ENCODE data around the genes CDC42EP1, PDXP and PLA2G6.

DNA sequence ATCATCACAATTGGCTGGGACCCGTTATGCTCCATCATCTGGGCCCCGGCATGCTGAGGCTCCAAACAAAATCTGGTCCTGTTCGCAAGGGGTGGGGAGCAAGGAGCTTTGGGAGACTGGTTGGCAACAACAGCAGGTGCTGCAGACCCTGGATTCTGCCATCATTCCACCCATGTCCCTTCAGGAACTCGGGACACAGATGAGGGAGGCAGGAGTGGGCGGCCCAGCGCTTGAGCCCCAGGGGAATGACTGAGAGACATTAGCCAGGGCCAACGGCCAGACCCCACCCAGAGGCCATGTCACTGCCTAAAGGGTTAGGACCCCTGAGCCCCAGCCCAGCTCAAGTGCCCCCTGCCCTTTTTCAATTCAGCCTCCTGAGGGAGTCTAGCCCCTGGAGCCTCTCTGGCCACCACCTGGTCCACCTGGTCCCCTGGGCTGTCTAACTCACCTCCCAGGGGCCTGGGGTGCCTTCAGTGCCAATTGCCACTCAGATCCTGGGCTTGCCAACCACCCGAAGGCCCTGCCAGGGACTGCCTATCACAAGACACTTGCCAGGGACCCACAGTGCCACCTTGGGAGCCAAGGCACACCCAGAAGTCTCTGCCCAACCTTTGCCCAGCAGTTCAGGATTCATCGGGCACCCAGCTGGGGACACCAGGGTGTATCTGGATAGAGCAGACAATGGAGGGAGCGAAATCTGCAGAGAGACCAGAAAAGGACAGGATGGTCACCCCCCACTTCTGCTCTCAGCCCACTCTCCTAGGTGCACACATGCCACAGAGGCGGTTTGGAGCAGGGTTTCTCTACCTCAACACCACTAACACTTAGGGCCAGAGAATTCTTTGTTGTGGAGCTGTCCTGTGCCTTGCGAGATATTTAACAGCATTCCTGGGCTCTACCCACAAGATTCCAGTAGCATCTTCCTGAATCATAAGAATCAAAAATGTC is 16.6 kb downstream of the MFNG start:
- RAMPAGE, long total RNA = no peak
- RRBS = no CpG with 5 or more reads among the region's 12 CpGs

GRCh38 chr22:37559780-37560600 is at the start of gene CDC42EP1:
CDC42EP1 (plus strand) TSS chr22:37560480.
- RAMPAGE, long total RNA = no peak
- RRBS = 3% methylated on average over 56 of the region's 73 CpGs

- RAMPAGE, long total RNA = no peak
- RRBS = no CpG with 5 or more reads among the region's 5 CpGs
Measured at GRCh38 chr22:37577128-37577362, 2.8 kb downstream of the LGALS2 start.

- RAMPAGE, long total RNA = no peak
- RRBS = 1% methylated on average over 6 of the region's 28 CpGs
Measured at GRCh38 chr22:37606884-37607515, 1.6 kb upstream of the GGA1 start.

DNA sequence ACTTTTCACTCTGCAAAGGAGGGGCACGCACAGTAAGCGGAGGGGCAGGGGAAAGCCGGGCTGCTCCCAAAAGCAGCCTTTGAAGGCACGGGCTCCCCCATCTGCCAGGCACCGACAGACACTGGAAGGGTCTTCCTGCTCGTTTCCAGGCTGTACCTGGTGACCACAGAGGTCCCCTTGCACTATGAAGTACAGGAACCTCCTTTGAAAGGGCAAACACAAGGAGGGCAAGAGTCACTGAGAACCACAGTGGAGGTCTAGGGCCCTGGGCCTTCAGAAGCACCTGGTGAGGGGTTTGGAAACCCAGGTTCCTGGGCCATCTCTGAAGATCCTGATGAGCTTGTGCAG is 14.1 kb downstream of the GGA1 start:
- RAMPAGE, long total RNA = no peak
- RRBS = no CpG with 5 or more reads among the region's 6 CpGs

GRCh38 chr22:37634417-37634936 is 5.0 kb upstream of the SH3BP1 start:
- RAMPAGE, long total RNA = no peak
- RRBS = no CpG with 5 or more reads among the region's 8 CpGs

GRCh38 chr22:37644737-37645344 is 5.4 kb downstream of the SH3BP1 start:
- RAMPAGE, long total RNA = no peak
- RRBS = no CpG with 5 or more reads among the region's 17 CpGs

GRCh38 chr22:37658003-37658803 is at the start of gene PDXP:
PDXP (plus strand) TSS chr22:37658723.
- RAMPAGE, long total RNA = no peak
- RRBS = under 1% methylated on average over 17 of the region's 58 CpGs

DNA sequence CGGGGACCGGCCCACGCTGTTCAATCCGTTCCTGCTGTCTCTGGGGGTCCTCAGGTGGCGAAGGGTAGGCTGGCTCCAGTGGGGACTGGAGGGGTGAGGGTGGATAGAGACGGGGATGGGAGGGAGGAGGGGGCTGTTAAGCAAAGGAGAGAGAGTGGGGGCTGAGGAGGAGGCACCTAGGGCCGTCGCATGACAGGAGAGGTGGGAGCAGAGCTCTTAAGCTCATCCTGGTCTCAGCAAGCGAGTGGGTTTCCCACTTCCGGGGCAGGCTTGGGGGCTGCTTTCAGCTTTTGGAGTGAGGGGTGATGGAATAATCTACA is 44.1 kb downstream of the TRIOBP start:
- RAMPAGE, long total RNA = no peak
- RRBS = no CpG with 5 or more reads among the region's 10 CpGs

DNA sequence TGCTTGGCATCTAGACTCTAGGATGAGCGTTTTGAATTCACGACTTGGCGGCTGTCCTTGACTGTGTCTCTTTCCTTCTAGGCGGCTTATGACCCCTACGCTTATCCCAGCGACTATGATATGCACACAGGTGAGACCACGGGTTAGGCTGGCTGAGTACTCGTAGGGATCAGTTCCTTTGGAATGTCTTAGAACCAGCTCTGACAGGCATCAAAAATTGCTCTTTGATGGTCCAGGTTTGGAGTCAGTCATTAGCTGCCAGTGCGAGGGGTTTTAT is 653 bp downstream of the EIF3L start:
- RAMPAGE, long total RNA = no peak
- RRBS = no CpG with 5 or more reads among the region's 9 CpGs

DNA sequence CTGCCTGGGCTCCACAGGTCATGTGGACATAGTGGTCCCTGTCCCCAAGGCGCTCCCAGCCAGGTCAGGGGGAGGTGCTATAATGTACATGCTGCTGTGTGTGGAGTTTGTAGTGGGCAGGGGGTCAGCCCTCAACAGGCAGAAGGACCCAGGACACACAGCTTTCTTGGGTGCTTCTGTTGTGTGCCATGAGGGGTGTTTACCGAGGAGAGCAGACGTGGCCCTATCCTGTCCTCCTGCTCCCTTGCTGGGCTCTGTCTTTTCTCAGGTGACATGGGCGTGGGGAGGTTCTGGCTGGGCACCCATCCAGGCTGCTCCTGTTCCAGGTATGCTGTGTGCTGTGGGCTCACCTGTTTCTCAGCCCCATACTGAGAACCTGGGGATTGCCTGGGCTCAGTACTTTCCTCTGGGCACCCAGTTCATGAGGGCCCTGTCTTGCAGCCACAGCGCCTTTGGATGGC is 23.2 kb downstream of the MICALL1 start:
- RAMPAGE, long total RNA = no peak
- RRBS = no CpG with 5 or more reads among the region's 5 CpGs

GRCh38 chr22:37979613-37980395 is 4.6 kb downstream of the SOX10 start:
- RAMPAGE, long total RNA = no peak
- RRBS = 45% methylated on average over 4 of the region's 12 CpGs

GRCh38 chr22:38039411-38039847 is 17.8 kb upstream of the PICK1 start:
- RAMPAGE, long total RNA = no peak
- RRBS = no CpG with 5 or more reads among the region's 16 CpGs

GRCh38 chr22:38162191-38162567 is 19.5 kb downstream of the PLA2G6 start:
- RAMPAGE, long total RNA = no peak
- RRBS = no CpG with 5 or more reads among the region's 4 CpGs

GRCh38 chr22:38172849-38173327 is 8.7 kb downstream of the PLA2G6 start:
- RAMPAGE, long total RNA = no peak
- RRBS = no CpG with 5 or more reads among the region's 13 CpGs

GRCh38 chr22:38181563-38182341 is at the start of gene PLA2G6:
PLA2G6 (minus strand) TSS chr22:38181830.
- RAMPAGE, long total RNA = no peak
- RRBS = no CpG with 5 or more reads among the region's 46 CpGs

DNA sequence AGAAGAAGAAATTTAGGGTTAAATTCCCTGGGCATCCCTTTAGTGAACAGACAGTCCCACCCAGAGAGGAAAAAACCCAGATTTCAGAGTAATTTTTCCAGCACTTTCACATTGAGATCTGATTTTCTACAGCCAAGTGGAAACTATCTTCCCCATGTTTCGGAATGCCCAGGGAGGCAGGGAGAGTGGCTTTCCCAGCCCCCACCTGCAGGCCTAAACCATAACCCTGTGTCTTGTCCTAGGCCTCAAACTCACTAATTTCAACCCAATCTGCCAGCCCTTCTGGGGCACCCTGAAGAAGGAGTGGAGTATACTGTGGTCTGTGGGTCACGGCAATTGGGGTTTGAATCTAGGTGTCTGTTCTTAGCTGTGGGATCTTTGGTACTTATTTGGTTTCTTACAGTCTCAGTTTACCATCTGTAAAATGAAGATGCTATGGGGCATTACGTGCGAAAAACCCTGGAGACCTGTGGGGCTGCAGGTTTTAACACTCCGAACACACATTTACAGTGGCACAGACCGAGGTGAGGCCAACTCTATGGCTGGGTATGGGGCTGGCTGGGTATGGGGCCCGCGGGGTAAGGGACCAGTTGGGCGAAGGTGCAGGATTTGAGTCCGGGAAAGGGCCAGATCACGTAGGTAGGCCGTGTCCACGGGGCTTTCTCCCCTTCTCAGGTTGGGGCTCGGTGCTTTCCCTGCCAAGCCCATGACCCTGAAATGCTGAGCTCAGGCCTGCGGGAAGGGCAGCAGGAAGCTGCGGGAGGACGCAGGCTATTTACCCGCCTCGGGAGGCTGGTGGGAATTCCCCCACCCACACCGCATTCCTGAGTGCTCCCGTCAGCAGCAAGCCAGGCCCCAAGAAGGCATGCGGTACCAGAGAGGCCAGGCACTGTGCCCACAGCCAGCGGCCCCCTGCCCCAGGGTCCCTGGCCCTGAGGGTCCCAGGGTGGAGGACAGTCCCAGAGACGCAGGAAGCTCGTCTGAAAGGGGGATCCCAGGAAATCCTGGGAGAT is 16.5 kb downstream of the MAFF start:
- RAMPAGE, long total RNA = no peak
- RRBS = no CpG with 5 or more reads among the region's 25 CpGs

DNA sequence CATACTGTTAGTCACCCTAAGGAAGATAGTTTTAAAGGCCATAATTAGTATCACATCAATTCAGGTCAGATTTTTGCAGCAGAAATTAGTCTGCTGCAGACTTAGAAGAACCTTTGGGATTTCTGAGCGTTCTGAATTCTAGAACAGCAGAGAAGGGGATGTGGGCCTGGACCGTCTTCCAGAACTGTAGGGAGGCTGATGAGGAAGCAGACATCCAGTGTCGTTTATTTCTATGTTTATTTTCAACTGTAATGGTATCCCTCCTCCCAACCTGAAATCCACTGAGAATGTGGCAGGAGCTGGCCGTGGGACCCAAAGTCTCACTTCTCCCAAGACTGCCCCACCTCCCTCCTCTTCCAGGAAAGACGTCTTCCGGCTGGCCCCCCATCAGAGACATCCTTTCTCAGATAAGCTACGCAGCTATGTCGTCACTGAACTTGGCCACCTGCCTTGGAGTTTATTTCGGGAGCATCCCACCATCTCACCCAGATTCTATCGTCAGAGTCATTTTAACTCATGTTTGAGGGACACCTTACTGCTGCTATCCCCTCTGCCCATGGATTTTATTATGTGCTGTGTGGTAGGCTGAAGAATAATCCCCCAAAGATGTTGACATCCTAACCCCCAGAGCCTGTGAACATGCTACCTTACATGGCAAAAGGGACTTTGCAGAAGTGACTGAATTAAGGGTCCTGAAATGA is 14.0 kb downstream of the TMEM184B start:
- RAMPAGE, long total RNA = no peak
- RRBS = no CpG with 5 or more reads among the region's 10 CpGs

GRCh38 chr22:38260767-38261456 is 11.9 kb downstream of the TMEM184B start:
- RAMPAGE, long total RNA = no peak
- RRBS = no CpG with 5 or more reads among the region's 13 CpGs

- RAMPAGE, long total RNA = no peak
- RRBS = no CpG with 5 or more reads among the region's 17 CpGs
Measured at GRCh38 chr22:38265539-38266621, 6.9 kb downstream of the TMEM184B start.

Data from epithelial cell of alveolus of lung (primary cell).